ENCODE results near the genes DNAH17, USP36 and CEP295NL.

DNA sequence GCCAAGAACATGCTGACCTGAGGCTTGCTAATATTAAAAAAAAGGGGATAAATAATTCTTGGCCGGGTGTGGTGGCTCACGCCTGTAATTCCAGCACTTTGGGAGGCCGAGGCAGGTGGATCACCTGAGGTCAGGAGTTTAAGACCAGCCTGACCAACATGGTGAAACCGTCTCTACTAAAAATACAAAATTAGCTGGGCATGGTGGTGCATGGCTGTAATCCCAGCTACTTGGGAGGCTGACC lies 957 bp downstream of the PGS1 start:
- PRO-cap, result no peak
- RRBS, result no CpG with 5 or more reads among the region's 4 CpGs

DNA sequence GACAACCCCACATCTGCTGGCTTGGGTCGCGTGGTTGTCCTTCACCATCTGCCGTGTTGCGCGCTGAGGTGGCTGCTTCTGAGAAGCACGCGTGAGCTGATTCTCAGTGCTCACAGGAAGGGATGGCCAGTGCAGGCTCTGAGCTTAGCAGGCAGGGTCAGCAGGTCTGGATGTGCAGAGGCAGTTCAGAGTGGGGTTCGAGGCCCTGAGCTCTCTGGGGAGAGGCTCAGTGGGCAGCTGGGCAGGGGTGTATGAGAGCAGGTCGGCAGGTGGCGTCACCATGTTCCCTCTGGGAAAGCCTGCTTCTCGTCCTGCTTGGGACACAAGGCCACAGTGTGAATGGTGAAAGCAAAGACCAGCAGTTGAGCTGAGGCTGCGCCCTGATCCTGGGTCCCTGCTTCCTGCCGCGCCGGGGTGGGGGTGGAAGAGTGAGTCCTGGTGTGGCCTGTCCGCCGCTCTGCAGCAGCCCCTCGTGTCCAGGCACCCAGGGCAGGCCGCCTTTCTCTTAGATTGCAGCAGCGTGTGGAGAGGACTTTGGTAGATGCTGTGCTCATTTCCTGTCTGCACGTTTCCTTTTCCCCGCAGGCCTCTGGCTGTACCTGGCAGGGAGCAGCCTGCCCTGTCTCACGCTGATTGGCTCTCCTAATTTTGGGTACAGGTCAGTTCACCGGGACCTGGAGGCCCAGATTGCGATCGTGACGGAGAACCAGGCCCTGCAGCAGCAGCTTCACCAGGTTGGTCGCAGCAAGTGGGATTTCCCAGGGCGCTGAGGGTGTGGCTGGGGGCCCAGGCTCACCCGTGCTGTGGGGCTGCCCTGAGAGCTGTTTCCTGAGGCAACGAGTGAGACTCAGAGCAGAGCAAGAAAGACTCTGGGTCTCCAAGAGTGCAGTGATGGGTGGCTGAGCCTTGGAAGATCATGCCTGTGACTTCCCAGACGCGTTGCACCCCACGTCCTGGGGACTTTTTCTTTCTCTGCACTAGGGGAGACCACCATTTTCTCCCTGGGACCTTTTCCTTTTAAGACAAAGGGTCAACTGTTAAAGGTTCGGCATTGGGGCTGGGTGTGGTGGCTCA lies 36.2 kb downstream of the PGS1 start:
- PRO-cap, result no peak
- RRBS, result no CpG with 5 or more reads among the region's 35 CpGs

DNA sequence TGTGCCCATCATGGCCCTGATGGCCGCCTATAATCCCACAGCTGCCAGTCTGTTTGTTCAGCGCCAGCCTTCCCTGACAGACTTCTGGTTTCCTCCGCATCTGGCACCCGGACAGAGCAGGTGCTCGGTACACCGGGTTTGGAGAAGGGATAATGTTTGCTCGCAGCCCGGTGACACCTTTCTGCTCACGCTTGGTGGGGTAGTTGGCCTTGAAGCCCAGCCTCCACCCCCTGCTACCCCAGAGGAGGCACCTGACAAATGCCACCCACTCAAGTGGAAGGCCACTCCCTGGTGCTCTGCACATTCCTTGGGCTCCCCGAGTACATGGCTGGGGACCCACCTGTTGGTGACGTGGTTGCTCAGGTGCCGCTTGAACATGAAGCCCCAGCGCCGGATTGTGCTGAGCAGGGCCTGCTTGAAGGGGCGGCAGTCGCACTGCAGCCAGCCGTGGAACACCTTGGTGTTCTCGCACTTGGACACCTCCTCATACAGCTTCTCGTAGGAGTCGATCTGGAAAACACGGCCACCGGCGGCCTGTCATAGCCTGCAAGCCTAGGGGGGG lies 47.1 kb downstream of the DNAH17 start:
- PRO-cap, result no peak
- RRBS, result no CpG with 5 or more reads among the region's 23 CpGs

DNA sequence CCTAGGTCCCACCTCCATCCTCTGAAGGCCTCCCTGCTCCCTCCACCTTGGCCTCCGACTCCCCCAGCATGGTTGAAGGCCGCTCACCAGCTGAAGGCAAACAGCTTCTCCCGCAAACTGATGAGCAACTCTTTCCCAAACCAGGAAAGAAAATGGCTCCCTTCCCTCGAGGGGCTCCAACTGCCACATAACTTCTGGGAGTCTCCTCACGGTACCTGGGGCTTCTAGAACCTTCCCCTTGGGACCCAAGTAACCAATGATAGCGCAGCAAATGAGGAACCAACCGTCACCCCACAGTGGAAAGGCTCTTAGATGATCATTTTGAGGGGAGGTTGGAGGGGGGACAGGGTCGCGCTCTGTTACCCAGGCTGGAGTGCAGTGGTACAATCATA lies at the start of gene DNAH17:
Gene DNAH17, minus strand, starts transcription at position 189 of the 392 bp plus-strand sequence.
- PRO-cap, result no peak
- RRBS, result no CpG with 5 or more reads among the region's 9 CpGs

- PRO-cap, result no peak
- RRBS, result no CpG with 5 or more reads among the region's 19 CpGs
Measured at GRCh38 chr17:78665066-78665654, 88.0 kb upstream of the DNAH17 start.

DNA sequence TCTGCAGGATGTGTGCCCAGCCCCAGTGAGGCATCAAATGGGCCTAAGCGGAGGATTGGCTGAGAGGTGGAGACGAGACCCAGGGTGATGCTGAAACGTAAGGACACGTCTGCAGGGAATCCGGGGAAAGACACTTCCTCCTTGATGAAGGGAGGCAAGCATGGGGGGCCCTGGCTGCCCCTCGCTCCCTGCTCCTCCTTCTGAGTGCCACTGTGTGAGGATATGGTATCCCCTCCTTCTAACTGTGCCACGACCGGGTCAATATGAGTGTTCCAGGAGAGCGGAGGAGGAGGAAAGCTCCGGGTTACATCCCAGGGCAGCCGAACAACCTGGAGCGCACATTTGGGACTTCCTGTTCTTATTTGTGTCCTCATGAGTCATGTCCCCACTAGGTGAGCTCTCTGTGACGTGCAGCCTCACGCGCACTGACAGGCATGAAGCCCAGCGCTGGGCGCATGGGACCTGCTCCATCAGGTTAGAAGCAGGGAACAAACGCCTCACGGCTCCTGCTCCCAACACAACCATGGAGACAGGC lies 92.8 kb upstream of the DNAH17 start:
- PRO-cap, result no peak
- RRBS, result no CpG with 5 or more reads among the region's 19 CpGs

DNA sequence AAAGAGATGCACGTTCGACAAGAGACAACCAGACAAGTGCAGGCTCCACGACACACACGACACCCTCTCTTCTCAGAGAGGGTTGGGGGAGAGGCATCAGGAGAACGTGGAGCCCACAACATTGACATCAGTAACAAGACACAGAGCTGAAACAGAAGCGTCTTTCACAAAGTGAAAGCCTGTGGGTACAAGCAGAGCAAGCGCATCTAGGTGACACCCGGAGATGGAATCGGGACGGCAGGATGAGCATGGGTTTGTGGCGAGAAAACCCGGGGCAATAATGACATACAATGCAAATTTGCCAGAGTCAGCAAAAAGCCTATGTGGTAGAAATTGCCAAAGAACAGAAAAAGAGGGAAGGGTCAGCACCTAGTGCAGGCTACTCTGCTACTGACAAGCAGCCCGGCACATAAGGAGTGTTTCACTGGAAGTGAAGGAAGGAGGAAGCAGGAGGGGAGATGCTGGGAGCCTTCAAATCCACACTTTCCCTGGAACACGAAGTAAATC lies 89.5 kb downstream of the CYTH1 start:
- PRO-cap, result no peak
- RRBS, result 91% methylated on average over 5 of the region's 14 CpGs

- PRO-cap, result bidirectional peak, plus-strand start at chr17:78706706, minus-strand start at chr17:78706486
- RRBS, result no CpG with 5 or more reads among the region's 11 CpGs
Measured at GRCh38 chr17:78705968-78706759, 75.9 kb downstream of the CYTH1 start.

GRCh38 chr17:78718453-78719190 lies 63.5 kb downstream of the CYTH1 start:
- PRO-cap, result no peak
- RRBS, result no CpG with 5 or more reads among the region's 10 CpGs

- PRO-cap, result no peak
- RRBS, result no CpG with 5 or more reads among the region's 4 CpGs
Measured at GRCh38 chr17:78779338-78779600, 2.8 kb downstream of the CYTH1 start.

DNA sequence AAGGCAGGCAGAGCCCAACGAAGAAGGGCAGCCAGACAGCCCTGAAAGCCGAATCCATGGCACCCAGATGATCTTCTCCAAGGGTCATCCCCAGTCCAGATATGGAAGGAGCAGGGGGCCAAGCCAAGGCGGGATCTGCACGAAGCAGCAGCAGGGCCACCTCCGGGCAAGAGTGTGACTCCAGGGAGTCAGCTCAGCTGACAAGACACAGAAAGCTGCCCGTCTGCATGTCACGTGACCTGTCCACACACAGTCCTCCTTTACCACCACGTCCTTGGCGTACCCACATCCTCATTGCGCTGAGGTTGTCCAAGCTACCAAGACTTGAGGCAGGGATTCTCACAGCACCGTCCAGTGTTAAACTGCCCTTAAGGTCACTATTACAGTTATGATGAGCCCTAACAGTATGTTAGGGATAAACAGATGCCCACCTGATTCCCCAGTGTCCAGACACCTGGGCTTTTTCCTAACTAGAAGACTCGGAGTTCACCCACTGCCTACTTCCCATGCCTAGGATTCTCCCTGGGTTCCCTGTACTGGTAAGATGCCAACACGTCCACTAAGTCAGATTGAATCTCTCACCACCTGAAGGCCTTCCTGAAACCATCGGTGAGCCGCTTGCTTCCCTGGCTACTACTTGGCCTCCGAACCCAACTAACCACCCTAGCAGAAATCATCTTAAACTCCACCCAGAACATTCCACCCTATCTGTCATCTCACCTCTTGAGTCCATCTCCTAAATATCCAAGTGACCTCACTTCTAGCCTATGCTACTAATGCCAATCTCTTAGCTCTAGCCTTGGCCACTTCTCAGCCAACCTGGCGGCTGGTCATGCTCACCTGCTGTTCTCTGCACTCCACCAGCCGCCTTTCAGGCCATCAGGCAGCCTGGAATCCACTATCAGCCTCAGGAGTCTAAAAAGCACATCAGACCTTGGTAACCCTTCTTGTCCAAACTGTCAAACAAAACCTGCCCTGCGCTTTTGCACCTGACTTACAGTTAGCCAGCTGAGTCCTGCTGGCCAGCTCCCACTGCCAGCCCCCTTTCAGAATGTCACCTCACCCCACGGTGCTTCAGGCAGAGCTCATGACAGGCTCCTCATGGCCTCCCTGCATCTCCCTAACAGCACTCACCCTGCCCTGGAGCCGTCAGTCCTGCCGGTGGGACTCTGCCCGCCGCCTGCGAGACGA lies 11.7 kb upstream of the CYTH1 start:
- PRO-cap, result no peak
- RRBS, result no CpG with 5 or more reads among the region's 26 CpGs

- PRO-cap, result no peak
- RRBS, result no CpG with 5 or more reads among the region's 13 CpGs
Measured at GRCh38 chr17:78795924-78796485, 13.9 kb upstream of the CYTH1 start.

GRCh38 chr17:78840713-78840979 lies at the start of gene USP36:
TSS of gene USP36 (minus strand) at chr17:78840814.
- PRO-cap, result bidirectional peak, plus-strand start at chr17:78841118, minus-strand start at chr17:78840814
- RRBS, result under 1% methylated on average over 14 of the region's 36 CpGs

DNA sequence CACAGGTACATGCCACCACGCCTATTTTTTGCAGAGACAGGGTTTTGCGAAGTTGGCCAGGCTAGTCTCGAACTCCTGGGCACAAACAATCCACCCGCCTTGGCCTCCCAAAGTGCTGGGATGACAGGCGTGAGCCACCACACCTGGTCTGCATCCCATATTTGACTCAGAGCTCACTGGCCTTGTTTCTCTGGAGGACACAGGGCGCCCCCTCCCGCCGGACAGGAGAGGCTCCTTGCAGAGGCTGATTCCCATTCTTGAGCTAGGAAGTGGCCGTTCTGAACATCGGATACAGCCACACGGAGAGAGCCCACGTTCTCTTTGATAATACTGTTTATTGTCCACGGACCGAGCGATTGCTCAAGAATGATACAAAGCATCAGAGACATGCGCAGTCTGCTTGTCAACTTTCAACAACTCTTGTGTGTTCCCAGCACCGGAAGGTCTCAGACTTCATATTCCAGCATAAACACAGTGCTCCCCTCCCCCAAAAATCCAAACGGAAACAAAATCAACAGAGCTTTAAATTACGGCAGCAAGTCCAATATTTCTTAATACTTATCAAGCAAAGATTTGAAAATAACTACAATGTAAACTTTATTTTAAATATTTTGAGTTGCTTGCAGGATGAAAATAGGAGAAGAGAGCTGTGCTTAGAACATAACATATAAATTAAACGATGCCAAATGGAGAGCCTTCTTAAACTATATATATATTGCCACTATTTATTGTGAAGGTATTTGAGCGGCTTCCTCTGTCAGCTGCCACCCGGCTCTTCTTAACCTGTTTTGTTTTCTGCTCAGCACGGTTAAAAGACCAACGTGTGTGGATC lies 12.3 kb upstream of the USP36 start:
- PRO-cap, result no peak
- RRBS, result no CpG with 5 or more reads among the region's 24 CpGs

GRCh38 chr17:78875509-78876576 lies 27.2 kb downstream of the CEP295NL start:
- PRO-cap, result no peak
- RRBS, result no CpG with 5 or more reads among the region's 16 CpGs

GRCh38 chr17:78891415-78891709 lies 11.6 kb downstream of the CEP295NL start:
- PRO-cap, result no peak
- RRBS, result no CpG with 5 or more reads among the region's 7 CpGs

- PRO-cap, result no peak
- RRBS, result no CpG with 5 or more reads among the region's 21 CpGs
Measured at GRCh38 chr17:78902519-78903526, at the start of gene CEP295NL. TSS of gene CEP295NL (minus strand) at chr17:78903201.

GRCh38 chr17:78923269-78924489 lies 1.5 kb downstream of the TIMP2 start:
- PRO-cap, result bidirectional peak, plus-strand start at chr17:78923883, minus-strand start at chr17:78923750
- RRBS, result 13% methylated on average over 13 of the region's 35 CpGs

GRCh38 chr17:78998347-78999066 lies 11.1 kb downstream of the CANT1 start:
- PRO-cap, result no peak
- RRBS, result 76% methylated on average over 4 of the region's 28 CpGs

DNA sequence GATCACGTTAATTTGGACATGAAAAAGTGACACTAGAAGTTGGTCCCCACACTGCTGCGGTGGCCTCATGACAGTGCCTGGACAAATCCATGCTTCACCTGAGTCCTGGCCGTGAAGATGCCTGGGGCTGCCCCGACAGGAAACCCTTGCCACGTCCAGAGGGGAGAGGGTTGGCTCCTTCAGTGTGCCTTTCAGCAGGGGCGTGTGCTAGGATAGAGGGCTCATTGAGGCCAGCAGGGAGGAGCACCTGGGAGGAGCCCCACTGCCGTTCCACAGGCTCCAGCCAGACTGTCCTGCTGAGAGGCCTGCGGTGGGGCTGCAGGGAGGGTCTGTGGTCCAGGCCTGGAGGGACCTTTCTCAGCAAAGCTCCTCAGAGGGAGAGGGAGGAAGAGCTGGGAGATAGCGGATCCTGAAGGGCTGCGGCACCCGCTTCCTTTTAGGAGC lies 1.6 kb downstream of the CANT1 start:
- PRO-cap, result no peak
- RRBS, result no CpG with 5 or more reads among the region's 11 CpGs